ENCODE measurements around the gene TARBP1.

- PRO-cap: bidirectional peak, plus-strand start at chr1:231990734, minus-strand start at chr1:231990615
Observed at GRCh38 chr1:231990320-231991052, 363.9 kb downstream of the DISC1 start.

GRCh38 chr1:232373395-232373914 lies 256.5 kb downstream of the SIPA1L2 start:
- PRO-cap: no peak

DNA sequence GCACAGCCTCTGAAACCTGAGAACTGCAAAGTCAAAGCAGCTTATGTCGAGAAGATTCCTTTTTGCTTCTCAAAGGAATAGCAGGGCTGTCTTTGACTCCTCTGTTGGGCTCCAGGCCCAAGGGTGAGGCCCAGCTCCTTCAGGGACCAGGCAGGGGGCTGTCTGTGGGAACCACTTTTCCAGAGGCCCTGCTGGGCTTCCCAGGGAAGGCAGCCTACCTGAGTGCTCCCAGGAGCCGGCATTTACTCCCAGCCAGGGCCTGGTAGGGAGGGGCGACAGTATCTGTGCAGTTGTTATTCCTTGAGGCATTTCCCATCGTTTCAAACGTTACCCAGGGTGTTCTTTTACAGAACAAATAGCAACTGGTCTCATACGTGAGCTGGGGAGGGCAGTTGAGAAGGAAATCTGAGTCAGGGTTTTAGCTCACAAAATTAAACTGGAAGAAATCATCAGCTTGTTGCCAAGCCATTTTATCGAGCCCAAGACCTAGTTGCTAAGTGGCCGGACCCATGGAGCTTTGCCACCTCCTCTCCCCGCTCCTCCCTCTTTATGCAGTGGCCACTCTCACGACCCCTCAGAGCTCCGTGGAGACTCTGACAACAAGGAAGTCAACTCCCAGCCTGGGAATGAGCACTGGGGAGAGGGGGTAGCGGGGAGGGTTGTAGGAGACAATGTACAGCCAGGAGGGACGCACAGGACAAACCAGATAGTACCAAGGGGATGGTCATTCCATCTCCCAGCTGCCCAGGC lies 251.1 kb downstream of the SIPA1L2 start:
- PRO-cap: no peak

DNA sequence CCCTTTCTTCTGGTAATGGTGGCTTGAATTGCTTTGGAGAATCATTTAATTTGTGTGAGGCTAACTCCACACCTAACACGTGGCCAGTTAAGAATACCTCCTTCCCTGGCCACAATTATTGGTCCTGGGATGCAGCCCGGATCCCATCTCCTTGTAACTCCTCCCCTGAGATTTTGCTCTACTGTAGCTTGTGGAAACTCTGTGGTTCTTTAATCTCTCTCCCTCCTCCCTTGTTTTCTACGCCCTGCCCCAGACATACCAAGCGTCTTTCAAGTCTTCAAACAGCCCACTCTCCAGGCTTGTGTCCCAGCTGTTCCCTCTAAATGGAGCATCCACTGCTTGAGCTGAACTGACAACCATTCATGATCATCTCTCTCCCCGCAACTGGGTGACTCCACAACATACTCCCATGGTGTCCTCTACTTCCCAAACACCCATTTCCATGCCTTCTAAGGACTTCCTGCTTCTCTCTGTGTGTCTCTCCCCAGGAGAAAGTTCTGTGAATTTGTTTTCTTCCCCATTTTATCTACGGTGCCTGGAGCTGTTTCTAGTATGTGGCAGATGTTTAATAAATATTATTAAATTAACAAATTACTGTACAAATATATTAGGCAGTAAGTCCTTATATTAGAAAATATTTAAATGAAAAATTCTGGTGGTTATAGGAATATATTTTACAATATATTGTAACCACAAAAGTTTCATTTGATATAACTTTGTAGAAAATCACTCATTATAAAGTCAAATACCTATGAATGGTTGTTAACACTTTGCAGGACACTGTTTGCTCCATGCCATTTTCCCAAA lies 111.4 kb downstream of the SIPA1L2 start:
- PRO-cap: no peak

- PRO-cap: no peak
Observed at GRCh38 chr1:232598960-232599906, 30.7 kb downstream of the SIPA1L2 start.

DNA sequence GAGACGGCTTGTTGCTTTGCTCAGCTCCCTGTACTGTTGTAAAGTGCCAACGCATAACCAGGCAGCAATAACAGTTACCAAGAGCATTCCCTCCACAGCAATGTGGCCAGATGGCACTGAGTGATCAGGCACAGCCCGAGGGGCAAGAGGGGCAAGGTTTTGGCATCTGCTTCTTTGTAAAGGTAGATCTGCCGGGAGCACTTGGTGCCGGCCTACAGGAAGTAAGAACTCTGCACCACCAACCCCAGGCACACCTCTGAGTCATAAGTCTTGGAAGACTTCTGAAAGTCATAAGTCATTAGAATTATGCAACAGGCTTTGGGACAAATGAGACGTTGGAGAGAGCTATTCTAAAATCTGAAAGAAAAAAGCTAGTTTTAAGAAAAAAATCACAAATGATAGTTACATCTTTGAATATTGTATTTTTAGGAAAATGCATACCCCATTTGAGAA lies 37.9 kb upstream of the MAP10 start:
- PRO-cap: no peak

DNA sequence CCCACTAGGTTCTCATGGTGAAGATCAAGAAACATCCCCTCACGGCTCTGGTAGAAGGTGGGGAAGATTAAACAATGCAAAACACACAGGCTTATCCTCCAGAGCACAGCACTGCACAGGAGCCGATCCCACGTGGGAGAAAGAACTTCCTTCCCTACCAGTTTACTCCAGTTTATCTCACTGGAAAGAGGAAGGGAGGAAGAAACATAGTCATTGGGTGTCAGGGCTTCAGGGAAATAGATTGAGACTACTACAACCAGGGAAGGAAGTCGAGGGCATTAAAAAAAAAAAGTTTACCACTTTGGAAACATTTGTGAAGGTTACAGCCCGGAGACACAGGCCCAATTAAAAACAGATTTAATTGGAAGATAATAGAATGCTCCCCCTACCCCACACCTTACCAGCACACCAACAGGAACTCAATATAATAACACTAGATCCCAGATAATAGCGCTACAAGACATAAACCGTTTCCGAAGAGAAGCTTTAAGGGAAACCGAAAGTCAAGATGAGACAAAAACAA lies 164.6 kb downstream of the NTPCR start:
- PRO-cap: no peak

DNA sequence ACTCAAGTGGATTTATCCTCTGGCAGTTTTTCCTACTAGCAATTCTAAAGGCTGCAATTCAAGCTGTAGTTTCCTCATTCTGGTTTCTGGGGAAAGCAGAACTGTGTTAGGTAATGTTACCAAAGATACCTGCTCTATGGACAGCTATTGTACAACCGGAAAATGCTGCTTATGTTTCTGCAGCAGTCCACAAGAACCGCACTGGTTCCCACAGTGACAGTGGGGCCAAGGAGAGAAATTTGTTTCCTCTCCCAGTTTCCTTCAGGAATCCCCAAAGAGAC lies 52.7 kb downstream of the PCNX2 start:
- PRO-cap: no peak

DNA sequence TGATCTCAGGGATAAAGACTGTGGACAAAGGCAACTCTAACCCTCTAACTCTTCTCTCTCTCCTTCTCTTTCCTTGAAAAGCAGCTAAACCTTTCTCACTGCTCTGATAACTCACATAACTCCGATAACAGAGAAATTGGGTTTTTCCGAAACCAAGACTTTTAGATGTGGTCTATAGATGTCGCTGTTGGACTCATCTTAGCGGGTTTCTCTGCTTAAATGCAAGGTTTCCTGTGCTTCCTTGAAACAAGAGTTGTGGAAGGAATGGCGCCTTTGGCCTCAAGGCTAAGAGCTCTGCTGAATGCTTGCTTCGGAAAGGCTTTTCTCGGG lies 113.3 kb downstream of the MAP3K21 start:
- PRO-cap: no peak

- PRO-cap: no peak
Observed at GRCh38 chr1:233543437-233544140, 70.3 kb upstream of the KCNK1 start.

GRCh38 chr1:233693959-233694645 lies 80.2 kb downstream of the KCNK1 start:
- PRO-cap: no peak

GRCh38 chr1:234114768-234115075 lies 210.2 kb downstream of the SLC35F3 start:
- PRO-cap: no peak

- PRO-cap: no peak
Observed at GRCh38 chr1:234479028-234479493, at the start of gene TARBP1. Gene TARBP1, minus strand, starts transcription at chr1:234479179.

GRCh38 chr1:234515348-234516214 lies 36.6 kb upstream of the TARBP1 start:
- PRO-cap: no peak

GRCh38 chr1:234517344-234517720 lies 38.4 kb upstream of the TARBP1 start:
- PRO-cap: no peak

GRCh38 chr1:234530750-234531458 lies 51.9 kb upstream of the TARBP1 start:
- PRO-cap: bidirectional peak, plus-strand start at chr1:234531042, minus-strand start at chr1:234531033; bidirectional peak, plus-strand start at chr1:234531337, minus-strand start at chr1:234531261

DNA sequence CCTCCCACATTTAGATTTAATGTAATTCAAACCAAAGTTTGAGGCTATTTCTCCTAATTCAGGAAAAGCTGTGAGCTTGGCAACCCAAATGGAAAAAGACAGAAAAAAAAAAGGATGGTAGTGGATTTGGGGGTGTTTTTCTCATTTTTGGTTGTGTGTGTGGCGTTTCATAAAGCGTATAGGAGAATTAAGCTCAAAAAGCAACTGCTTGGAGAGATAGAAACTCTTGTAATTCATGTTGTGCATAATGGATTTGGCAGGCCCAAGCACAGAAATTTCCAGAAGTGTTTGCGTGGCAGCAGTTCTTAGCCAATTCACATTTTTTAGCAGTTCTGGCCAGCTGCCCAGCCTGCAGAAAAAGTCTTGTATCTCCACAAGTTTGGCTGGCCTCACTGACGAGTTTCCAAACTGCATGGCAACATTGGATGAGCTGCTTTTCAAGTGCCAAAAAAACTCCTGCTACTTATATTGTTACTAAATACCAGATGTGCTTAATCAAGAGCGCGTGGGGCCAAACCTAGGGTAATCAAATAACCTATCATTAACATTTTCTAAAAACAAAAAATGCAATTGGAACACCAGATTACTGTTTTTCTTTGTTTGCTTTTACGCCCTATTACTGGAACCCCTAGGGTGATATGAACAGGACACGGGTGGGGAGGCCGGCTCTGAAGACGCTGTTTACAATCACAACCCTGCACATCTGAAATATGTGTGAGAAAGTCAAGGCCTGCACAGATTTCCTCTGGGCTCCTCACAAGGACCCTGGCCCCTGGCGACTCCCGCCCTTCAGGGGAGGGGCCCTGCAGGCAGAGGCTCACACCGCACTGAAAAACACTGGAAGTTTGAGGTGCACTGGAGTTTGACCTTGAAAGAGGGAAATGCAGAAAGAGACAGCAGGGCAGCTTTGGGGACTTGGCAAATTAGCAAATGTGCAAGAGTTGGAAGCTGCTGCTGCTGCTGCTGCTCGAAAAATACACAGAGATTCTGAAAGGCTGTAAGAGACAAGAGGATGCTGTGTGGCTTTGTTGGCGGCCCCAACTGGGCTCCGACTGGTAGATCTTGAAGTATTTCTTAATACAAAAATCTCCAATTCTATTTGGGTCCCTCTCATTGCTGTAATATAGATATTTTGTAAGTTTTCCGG lies 55.2 kb upstream of the TARBP1 start:
- PRO-cap: bidirectional peak, plus-strand start at position 392 of the sequence, minus-strand start at position 391 of the sequence

DNA sequence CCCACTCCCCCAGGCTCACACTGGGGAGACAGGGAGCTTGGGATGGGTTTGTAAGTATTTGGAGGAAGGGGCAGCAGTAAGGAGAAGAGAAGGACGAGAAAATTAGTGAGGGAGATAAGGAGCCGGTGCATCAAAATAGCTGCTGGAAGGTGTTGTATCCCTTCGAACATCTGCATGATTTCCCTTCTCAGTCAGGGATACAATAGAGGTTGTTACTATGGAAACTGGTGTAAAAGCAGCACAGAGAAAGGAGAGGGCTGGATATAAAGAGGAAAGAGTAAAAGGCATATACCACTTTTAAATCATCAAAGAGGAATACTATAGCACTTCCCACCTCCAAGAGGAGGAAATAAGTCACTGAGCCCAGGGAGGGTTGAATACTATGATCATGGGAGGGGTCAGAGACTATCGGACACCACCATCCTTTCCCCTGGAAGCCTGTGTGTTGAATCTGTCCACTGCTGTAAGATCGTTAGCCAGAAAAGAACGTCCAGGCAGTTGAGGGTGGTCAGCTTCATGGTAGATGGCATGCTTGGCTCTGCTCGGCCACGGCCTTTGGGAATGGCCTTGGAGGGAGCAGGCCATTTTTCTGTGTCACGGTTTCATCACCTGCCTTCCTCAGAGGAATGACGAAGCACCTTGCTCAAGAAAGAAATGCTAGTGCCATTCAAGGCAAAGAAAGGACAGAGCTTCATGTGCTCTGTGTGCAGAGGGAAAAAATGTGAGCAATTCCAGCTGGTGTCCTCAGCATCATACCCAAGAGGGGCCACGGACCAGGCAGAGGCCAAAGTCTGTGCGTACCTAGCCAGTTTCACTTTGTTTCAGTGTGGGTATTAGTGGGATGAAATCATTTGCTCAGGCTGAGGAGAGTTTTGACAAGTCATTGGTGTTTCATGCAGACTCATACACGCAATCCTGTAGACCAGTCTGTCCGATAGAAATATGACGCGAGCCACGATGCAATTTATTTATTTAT lies 64.2 kb downstream of the IRF2BP2 start:
- PRO-cap: no peak

GRCh38 chr1:234583732-234584916 lies 25.9 kb downstream of the IRF2BP2 start:
- PRO-cap: no peak

DNA sequence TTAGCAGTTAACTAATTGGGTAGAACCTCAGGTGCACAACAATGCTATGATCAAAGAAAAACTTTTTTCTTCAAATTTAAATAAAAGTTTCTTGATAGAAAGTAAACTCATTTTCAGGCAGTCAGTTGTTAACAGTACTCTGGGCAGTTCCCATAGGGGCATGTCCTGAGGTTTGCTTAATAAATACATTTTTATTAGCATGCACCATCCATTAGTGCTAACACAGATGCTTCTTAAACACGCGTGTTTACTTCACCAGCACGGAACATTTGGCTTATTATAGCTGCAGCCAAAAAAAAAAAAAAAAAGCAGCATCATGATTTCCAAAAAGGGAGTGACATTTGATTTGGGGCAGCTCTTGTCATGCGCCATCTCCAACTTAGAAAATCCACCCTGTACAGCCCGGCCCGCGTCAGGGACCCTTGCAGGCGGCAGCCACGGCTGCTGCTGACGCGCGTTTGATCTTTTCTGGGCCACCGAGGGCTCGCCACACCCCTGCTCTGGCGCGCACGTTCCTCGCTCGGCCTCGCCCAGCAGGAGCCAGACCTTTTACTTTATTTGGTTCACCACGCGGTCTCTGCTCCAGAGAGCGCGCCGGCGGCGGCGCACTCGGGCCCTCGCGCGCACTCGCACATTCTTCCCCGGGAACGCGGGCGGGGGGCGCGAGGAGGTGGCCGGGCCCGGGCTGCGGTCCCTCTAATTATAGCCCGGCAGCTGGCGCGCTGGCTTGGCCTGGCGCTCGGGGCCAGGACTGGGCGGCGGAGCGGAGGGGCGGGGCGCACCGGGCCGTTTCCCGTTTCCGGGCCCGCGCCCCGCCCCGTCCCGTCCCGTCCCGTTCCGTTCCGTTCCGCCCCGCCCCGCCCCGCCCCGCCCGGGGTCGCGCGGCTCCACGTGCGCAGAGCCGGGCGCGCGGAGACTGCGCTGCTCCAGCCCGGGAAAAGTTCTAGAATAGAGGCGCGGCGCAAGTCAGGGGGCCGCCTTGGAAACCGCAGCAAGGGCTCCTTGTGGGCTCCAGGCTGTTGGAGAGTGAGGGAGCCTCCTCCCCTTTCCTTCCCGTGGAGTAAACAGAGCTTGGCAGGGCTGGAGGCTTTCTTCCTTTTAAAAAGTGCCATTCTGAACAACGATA lies 10.2 kb downstream of the IRF2BP2 start:
- PRO-cap: bidirectional peak, plus-strand start at position 585 of the sequence, minus-strand start at position 460 of the sequence; bidirectional peak, plus-strand start at position 898 of the sequence, minus-strand start at position 765 of the sequence

Measured in parotid gland (tissue), 1 donor.